Peritoneum (tissue), 1 donor: ENCODE data around the genes BATF and VASH1.

- PRO-cap: unidirectional peak, plus-strand start at chr14:75294495
Measured at GRCh38 chr14:75294243-75295036, 15.8 kb downstream of the FOS start.

DNA sequence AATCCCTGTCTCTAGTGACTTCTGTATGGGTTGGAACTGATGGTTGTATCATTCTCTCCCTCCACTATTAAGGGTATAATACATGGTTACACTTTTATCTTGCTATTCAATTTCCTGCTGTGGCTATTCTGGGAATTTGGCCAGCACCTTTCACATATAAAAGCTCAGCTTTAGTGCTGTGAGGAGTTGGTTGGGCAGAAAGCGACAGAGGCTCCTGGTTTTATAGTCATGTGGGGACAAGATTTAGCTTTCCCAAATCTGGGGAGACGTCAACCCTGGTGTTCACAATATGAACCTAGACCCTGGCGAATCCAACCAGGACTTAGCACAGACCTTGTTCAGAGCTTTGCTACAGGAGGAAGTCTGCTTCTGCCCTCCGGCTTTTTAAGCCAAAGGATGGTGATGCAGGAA is 36.5 kb downstream of the FOS start:
- PRO-cap: no peak

- PRO-cap: no peak
Measured at GRCh38 chr14:75399808-75400917, 27.7 kb upstream of the JDP2 start.

- PRO-cap: no peak
Measured at GRCh38 chr14:75429734-75429938, 1.8 kb downstream of the JDP2 start.

DNA sequence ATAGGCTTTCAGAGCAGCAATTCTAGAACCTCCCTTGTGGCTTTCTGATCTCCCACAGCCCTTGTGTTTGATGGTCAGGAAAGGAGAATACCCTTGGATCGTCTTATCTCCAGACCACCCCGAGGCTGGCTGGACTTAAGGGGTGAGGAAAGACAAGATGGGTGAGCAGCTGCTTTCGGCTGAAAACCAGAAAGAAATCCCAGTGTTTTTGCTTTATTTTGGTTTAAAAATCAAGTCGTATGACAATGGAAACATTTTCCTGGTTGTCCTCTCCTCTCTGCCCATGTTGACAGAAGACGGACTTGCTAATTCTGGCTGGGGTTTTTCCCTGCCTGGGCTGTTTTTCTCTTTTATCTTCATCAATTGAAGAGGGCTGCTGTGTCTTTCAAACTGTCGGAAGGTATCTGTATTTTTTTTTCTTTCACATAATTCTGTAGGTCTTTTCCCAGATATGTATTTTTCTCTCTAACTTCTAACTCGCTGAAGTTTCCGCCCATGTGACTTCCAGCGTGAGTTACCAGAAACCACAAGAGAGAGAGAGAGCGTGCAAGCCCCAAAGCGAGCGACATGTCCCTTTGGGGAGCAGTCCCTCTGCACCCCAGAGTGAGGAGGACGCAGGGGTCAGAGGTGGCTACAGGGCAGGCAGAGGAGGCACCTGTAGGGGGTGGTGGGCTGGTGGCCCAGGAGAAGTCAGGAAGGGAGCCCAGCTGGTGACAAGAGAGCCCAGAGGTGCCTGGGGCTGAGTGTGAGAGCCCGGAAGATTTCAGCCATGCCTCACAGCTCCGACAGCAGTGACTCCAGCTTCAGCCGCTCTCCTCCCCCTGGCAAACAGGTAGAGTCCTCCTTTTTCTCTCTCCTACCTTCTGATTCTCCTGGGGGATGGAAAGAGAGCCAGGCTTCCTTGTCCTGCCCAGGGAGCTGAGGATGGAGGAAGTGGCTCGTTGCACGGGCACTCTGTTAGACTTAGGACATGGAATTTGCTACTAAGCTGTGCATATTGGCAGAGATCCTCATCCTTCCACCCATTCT is at the start of gene BATF:
Gene BATF, plus strand, starts transcription at position 556 of the 1,029 bp plus-strand sequence.
- PRO-cap: unidirectional peak, plus-strand start at position 601 of the sequence

DNA sequence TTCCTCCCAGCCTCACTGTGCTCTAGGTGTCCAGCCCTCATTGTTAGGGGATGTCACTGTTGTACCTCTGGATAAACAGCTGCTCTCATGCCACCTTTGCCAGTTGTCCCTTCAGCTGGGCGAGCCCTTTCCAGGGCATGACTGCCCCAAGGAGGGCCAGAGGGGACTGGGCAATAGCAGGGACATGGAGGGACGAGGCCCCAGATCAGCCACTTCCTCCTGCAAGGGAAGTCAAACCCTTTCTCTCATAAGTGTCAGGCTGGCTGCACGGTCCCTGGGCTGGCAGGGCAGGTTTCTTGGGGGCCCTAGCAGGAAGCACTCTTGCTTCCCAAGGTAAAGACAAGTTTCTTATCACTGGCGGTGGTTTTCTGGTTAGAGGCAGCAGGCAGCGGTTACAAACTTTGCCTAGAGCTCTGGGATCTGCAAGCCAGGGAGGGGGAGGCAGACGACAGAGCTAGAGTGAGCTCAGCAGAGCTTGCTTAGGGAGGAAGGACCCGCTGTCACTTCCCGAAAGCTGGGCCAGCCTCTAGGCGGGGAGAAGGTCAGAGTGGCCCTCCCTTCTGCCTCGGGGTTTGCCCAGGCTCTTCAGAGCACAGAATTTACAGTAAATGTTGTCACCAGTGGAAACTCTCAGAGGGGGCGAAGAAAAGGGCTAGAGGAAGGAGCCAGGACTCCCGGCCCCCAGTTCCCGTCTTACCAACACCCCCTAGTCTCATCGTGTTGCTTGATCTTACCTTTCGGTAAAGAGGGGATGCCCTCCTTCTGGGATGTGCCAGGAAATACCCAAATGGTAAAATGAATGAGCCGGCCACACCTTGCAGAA is 20.4 kb downstream of the BATF start:
- PRO-cap: no peak

DNA sequence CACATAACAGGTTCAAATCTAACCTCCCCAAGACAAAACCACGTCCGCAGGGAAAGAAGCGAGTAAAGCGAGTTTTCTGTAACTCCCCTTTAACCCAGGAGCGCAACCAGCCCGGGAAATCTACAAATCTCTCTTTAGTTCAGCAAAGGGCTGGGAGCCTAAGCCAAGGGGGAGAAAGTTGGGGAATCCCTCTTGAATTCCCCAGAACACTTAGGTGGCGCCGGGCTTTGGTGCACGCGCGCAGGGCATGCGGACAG is 462 bp upstream of the FLVCR2 start:
- PRO-cap: no peak

- PRO-cap: no peak
Measured at GRCh38 chr14:75604925-75606045, 26.9 kb downstream of the FLVCR2 start.

DNA sequence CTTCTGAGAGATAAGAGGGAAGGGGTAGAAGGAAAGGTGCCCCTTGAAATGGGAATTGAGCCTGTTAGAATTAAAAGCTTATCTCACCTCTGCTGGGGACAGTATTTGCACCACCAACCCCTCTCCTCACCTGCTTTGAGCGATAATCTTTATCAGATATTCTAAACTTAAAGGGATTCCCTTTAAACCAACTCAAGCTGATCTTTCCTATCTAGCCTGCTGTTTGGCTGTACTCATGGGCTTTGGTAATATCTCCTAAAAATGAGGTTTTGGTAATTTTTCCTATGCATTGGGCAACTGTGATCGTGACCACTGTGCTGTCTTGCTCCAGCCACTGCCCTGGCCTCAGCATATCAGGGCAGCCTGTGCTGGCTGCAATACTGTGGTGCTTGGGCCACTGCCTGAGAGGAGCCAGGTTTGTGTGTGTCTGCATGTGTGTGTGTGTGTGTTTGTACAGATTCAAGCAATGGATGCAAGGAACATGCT is 13.2 kb downstream of the ERG28 start:
- PRO-cap: no peak

DNA sequence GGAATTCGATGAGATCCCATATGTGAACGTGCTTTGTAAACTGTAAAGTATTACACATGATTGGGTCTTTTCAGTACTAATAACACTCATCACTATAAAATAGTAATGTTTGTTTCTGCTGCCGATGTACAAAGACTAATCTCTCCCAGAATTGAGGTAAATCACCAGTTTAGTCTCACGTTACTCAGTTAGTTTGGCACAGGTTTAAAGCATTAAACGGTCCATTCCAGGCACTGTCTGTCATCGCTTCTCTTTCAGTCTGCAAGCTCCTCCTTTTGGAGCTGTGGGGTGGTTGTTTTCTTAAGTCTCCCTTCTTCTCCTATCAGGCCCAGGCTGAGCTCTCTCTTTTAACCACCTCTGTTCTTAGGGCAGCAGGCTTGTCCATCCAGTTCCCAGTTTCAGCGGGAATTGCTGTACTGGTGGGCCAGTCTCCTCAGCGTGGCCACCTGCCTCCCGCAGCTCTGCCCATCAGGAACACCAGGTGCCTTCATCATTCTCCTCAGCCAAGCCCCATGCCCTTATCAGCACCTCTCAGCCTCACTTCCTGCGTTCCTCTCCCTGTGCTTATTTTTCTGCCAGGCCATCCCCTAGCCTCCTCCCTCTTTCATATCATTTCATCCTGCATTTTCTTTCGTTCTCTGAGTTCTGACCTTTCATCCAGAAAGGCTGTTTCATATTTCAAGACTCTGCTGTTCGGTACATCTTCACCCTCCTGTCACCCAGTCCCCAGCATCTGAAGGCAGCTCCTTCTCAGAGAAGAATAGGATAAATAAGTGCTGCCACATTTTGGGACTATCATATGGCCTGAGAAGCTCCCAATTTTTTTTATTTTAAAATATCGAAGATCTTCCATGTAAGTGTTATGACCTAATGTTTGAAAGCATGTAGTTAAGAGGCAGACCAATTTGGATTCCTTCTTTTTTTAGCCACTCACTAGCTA is 148.9 kb downstream of the TGFB3 start:
- PRO-cap: no peak

DNA sequence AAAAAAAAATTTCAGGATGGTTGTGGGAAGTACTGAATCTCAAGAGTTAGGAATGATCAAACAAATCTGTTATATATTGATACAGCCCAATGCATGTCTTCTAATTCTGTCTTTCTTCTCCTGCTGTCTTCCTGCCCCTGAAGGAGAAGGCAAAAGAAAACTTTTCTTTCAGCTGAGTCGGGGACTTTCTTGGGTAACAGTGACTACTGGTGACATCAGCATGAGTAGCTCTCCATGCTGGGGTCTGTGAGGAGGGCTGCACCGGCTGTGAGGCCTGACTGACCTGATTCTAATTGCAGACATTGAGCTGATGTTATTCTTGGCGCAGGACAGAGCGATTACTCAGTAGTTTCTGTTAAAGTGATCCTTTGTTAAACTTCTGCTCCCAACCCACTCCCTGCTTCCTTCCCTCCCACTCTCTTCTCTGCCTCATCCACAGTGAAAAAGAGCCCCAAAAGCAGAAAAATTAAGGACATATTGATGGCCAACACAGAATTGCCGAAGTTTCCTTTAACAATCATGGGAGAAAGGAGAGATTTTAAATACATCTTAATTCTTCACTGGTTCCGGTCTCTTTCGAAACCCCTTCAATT is 113.9 kb downstream of the TGFB3 start:
- PRO-cap: no peak

DNA sequence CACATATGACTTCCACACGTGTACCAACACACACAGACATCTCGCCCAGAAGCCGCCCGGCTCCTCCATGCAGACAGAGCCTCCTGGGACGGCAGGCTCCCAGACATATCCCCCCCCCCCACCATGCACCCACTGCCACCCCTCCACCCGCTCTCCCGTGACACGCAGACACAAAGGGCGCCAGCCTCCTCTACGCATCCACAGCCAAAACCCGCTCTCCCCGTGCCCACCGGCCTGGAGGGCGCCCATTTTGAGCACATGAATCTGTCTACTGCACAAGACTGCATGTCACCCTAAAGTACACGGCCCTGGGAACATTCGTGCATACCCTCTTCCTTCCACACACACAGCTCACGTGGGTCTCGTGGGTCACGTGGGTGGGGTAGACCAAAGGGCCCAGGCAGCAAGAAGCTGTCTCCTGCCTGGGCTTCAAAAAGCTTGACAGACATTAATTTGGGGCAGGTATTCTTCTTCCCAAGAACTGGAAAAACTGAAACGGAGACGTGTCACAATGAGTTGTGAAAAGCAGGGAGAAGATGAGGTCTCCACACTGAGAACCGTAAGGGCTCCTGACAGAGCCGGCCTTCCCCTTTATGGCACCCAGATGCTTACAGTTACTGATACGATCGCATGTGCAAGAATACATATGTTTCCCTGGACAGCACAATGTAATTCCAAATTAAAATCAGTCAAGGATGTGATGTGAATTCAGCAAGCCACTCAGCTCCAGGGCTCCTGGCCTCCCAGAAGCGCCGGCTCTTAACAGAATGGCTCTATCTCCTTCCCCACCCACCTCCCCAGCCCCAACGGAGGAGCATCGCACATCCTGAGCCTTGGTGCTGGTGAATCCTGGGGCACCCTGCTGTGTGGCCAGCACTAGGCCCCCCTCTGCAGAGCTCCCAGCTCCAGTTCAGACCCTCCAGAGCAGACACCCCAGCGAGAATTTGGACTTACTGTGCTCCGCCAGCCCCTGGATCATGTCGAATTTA is 1.9 kb downstream of the TGFB3 start:
- PRO-cap: no peak

DNA sequence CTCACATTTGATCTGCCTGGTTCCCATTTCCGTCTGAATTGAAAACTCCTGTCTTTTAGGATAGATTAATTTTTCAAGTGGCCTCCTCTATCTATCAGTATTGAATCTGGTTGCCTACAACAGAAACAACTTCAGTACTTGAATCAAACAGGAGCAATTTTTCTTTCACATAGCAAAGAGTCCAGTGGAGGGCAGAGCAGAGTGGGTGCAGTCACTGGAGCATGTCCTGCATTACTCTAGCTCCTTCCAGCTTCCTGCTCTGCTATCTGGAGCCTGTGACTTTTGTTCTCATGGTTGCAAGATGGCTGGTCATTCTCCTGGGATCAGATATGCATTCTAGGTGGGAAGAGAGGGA is 7.9 kb downstream of the IFT43 start:
- PRO-cap: no peak

GRCh38 chr14:76096764-76097140 is 55.0 kb upstream of the GPATCH2L start:
- PRO-cap: no peak

- PRO-cap: no peak
Measured at GRCh38 chr14:76162209-76162728, 10.5 kb downstream of the GPATCH2L start.

GRCh38 chr14:76267732-76268109 is 108.2 kb upstream of the ESRRB start:
- PRO-cap: no peak

DNA sequence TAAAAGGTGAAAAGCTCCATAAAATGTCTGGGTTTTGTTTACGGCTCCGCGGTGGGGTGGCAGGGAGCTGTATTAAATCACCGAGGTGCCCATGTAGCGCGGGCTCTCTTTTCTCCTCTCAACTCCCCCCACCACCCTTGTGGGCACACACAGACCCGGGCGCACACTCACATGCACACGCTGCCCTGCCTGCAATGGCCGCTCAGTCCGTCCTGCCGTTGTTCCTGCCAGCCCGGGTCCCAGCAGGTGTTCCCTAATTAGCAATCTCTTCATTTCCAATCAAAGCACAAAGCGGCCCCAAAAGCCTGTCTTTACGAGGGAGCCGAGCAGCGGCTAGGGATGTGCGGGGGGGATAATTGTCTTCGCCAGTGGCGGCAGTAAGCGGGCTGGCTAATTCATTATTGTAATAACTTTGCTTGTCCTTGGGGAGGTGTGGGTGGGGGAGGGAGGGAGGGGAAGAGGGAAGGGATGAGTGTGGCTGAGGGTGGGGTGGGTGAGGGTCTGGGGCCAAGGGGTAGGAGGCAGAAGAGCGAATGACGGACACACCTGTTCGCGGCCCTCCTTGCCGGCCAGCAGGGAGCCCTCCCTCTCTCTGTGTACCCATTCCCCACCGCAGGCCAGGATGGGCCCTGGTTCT is 46.3 kb upstream of the ESRRB start:
- PRO-cap: no peak

- PRO-cap: no peak
Measured at GRCh38 chr14:76337458-76337943, 38.4 kb upstream of the ESRRB start.

- PRO-cap: unidirectional peak, plus-strand start at chr14:76761477; unidirectional peak, plus-strand start at chr14:76761512
Measured at GRCh38 chr14:76761129-76761837, at the start of gene VASH1. Gene VASH1, plus strand, starts transcription at chr14:76761468.

GRCh38 chr14:76834107-76834687 is 8.0 kb downstream of the LRRC74A start:
- PRO-cap: no peak